Bronchial epithelial cell (primary cell): ENCODE measurements around the genes PLEKHH3, CNTNAP1 and COA3.

GRCh38 chr17:42274356-42275204, 1.6 kb downstream of the STAT5B start:
- RRBS, 2 experiments: no CpG with 5 or more reads among the region's 9 CpGs

GRCh38 chr17:42362316-42363284, 25.6 kb downstream of the STAT3 start:
- RRBS, 2 experiments: no CpG with 5 or more reads among the region's 10 CpGs

GRCh38 chr17:42381732-42382242, 6.5 kb downstream of the STAT3 start:
- RRBS, 2 experiments: no CpG with 5 or more reads among the region's 2 CpGs

- RRBS, 2 experiments: no CpG with 5 or more reads among the region's 13 CpGs
Measured at GRCh38 chr17:42544960-42545648, 7.6 kb upstream of the HSD17B1 start.

GRCh38 chr17:42553235-42553864, 627 bp downstream of the HSD17B1 start:
- RRBS, 2 experiments: 83 to 86% methylated on average over 3 of the region's 46 CpGs

DNA sequence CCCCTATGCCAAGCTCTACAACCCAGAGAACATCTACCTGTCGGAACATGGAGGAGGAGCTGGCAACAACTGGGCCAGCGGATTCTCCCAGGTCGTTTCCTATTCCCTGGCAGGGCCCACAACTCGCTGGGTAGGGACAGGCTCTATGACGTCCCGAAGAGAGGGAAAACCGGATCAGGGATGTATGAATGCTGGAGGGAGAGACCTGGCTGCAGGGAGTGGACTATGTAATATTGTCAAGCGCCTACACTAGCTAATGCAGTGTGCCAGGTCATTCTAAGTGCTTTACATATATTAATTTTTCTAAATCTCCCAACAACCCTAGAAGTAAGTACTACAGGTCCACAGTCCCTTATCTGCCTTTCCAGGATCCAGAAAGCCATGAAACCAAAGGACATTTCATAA, 1.0 kb downstream of the TUBG1 start:
- RRBS, 2 experiments: no CpG with 5 or more reads among the region's 8 CpGs

DNA sequence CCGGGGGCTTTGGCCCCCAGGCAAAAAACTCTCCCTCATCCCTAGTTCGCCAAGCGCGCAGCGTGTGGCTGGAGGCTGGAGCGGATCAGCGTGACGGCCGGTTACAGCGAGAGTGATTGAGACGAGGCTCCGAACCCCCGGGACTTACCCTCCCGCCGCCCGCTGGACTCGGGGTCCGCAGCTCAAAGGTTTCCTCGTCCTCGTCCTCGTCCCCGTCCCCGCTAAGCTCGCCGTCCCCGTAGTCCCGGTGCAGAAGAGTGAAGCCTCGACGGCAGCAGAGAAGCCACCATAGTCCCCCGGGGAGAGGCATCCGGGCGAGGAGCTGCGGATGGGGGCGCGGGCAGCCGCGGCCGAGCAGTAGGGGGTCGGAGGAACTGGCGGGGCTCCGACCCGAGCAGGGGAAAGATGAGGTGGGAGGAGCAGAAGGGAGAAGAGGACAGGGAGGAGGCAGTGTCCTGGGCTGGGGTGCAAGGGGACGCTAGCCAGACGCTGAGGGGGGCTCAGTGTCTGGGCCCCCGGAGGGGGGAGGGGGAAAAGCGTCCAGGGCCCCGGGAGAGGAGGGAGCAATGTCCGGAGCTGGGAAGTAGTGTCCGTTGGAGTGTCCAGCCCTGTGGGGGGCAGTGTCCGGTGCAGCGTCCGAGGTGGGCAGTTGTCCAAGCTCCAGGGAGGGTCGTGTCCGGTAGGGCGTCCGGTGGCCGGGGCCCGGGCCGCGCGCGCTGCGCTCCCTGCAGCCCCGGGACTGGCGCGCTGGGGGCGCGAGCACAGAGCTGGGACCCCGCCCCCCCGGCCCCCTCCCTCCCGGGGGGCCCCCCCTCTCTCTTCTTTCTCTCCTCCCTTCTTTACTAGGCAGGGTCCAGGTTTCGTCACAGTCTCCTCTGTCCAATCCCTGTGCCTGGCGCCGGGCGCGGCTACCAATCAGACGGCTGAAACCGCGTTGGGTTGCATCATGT, at the start of gene PLEKHH3:
Gene PLEKHH3, minus strand, starts transcription at position 741 of the 950 bp plus-strand sequence.
- RRBS, 2 experiments: 1 to 2% methylated on average over 30 to 35 of the region's 79 CpGs

DNA sequence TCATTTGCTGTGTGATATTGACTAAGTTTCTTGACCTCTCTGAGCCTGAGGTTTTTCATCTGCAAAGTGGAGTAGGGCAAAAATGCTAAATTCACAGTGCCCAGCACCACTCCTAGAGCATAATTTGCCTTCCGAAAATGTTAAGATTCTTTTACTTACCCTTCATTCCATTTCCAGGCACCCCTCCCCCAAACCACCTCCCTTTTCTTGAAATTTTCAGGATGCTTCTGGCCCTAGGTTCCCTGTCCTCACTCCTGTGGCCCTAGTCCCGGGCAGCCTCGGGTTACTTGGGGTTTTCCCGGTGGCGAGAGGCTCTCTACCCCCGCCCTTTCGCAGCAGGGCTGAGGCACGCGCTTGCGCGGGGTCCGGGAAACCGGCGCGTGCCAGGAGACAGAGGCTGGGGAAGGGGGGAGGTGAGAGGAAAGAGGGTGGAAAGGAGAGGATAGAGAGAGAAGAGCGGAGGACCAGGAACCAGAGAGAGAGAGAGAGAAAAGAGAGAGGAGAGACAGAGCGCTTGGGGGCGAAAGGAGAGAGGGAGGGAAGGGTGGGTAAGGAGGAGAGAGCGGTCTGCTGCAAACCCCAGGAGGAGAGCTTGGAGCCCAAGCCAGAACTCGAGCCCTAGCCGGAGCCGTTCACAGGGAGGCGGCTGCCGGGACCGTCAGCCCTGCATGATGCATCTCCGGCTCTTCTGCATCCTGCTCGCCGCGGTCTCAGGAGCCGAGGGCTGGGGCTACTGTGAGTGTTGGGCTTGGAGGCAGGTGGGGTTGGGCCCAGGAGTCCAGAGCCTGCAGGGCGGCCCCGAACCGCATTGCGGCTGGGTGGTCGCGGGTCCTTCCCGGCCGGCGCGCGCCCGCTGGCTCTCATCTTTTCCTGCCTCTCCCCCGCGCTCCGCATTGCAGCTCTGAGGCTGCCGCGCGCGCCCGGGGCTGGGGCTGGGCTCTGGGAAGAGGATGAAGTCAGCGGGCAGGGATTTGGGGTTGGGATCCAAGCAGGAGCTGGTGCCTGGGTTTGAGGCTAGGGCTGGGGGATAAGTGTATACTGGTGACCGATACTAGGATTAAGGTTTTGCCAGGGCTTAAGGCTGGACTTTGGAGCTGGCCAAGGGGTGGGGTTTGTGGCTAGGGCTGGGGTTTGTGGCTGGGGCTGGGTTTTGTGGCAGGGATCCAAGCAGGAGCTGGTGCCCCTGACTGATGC, at the start of gene CNTNAP1:
Gene CNTNAP1, plus strand, starts transcription at position 370 of the 1,194 bp plus-strand sequence.
- RRBS, 2 experiments: under 1 to 3% methylated on average over 20 of the region's 52 CpGs

GRCh38 chr17:42720221-42720672, 24.6 kb downstream of the EZH1 start:
- RRBS, 2 experiments: no CpG with 5 or more reads among the region's 5 CpGs

DNA sequence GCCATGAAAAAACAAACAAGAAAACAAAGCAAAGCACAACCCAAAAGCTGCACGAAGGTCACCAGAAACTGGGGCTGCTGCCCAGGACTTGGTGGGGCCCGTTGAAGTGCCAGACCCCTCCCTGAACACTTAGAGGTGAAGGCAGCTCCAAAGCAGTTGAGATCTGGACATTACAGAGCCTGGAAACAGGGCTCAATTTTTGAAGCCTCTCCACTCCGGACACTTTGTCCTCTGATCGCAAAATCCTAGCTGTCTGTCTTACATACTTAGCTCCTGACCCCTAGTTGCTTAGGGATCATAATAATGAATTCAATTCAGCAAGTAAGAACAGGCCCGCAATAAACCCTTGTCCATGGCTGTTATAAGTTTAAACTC, 4.8 kb upstream of the EZH1 start:
- RRBS, 2 experiments: no CpG with 5 or more reads among the region's 5 CpGs

- RRBS, 2 experiments: no CpG with 5 or more reads among the region's 11 CpGs
Measured at GRCh38 chr17:42789818-42790731, 8.4 kb downstream of the COA3 start.

DNA sequence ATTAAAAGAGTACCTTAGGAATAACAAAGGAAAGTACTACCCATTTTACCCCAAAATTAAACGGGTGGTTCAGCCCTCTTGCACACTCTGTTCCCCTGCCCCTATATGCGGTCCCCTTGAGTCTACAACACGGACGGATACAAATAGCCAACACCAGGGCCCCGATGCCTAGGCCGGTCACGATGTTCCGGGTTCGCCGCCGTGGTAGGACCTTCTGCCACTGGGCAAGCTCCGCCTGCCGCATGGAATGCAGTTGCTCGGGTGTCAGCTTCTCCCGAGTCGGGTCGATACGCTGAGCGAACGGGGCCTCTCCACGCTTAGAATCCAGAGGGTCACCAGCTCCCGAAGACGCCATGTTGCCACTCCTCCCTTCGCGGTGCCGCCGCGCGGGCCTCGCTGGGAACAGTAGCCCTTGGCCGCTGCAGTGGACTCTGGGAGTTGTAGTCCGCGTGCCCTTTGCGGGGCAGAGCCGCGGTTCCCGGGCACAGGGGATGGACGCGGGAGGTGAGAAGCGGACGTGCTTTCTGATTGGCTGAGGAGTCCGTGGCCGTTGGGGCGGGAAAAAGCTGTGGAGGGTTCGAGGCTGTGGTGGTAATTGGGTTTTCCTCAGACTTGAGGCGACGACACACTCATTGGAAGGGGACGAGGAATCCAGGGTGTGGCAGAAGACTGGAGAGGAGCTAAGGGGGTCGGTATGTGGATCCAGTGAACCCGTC, at the start of gene COA3:
Gene COA3, minus strand, starts transcription at position 378 of the 716 bp plus-strand sequence.
- RRBS, 2 experiments: no CpG with 5 or more reads among the region's 50 CpGs

GRCh38 chr17:42806718-42806959, 8.0 kb downstream of the CNTD1 start:
- RRBS, 2 experiments: no CpG with 5 or more reads among the region's 1 CpG

DNA sequence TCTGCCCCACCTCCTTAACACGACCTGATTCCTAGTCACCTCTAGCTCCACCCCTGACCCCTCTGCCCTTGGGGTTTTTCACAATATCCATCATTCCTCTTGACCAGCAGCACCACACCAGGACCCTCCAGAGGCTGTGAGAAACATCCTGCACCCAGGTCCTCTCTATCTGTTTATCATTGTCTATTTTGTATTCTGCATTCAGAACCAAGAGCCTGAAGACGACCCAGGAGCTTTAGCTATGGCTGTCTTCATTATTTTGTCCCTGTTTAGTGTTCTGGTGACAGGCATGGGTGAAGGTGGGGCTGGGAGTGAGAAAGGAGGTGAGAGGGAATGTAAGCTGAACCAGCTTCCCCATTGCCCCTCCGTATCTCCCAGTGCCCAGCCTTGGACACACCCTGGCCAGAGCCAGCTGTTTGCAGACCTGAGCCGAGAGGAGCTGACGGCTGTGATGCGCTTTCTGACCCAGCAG, 16.1 kb downstream of the AOC3 start:
- RRBS, 2 experiments: no CpG with 5 or more reads among the region's 6 CpGs

DNA sequence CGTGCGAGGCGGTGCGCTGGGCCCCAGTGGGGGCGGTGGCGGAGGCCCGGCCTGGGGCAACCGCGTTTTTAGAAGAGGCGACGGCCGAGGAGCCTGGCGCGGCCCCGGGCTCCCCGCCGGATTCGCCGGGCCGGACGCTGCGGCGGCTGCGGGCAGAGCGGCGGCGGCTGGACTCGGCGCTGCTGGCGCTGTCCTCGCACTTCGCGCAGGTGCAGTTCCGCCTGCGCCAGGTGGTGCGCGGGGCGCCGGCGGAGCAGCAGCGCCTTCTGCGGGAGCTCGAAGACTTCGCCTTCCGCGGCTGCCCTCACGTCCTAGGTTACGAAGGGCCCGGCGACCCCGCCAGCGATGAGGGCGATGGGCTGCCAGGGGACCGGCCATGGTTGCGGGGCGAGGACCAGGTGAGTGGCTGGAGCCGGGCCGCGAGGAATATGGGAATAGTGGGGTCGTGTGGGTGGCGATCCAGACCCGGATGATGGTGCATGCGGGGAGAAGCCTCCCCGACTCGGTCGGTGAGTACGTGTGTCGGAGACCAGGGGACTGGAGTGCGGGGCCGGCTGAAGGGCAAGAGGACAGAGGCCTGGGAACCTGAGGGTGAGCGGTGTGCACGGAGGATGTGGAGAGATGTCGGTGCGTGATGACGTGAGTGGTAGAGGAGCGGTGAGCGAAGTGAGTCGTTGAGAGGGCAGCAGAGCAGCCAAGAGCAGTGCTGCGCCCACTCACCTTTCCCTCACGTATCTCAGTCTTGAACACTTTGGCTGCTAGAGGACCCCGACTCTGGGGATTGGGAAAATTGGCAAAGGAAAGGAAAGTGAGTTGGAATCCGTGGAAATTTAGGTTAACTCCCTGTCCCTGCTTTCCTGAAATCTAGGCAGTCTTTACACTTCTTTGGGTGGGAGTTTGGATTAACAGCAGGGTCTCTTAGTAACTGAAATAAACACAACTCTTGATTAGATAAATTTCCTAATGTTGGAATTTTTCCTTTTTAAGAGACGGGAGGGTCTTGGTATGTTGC, 618 bp downstream of the RUNDC1 start:
- RRBS, 2 experiments: 1 to 2% methylated on average over 36 of the region's 83 CpGs

- RRBS, 2 experiments: no CpG with 5 or more reads among the region's 6 CpGs
Measured at GRCh38 chr17:42999479-43000193, 1.4 kb downstream of the RPL27 start.

- RRBS, 2 experiments: no CpG with 5 or more reads among the region's 2 CpGs
Measured at GRCh38 chr17:43010738-43011218, 4.2 kb downstream of the IFI35 start.

- RRBS, 2 experiments: no CpG with 5 or more reads among the region's 12 CpGs
Measured at GRCh38 chr17:43011817-43012348, 5.3 kb downstream of the IFI35 start.

DNA sequence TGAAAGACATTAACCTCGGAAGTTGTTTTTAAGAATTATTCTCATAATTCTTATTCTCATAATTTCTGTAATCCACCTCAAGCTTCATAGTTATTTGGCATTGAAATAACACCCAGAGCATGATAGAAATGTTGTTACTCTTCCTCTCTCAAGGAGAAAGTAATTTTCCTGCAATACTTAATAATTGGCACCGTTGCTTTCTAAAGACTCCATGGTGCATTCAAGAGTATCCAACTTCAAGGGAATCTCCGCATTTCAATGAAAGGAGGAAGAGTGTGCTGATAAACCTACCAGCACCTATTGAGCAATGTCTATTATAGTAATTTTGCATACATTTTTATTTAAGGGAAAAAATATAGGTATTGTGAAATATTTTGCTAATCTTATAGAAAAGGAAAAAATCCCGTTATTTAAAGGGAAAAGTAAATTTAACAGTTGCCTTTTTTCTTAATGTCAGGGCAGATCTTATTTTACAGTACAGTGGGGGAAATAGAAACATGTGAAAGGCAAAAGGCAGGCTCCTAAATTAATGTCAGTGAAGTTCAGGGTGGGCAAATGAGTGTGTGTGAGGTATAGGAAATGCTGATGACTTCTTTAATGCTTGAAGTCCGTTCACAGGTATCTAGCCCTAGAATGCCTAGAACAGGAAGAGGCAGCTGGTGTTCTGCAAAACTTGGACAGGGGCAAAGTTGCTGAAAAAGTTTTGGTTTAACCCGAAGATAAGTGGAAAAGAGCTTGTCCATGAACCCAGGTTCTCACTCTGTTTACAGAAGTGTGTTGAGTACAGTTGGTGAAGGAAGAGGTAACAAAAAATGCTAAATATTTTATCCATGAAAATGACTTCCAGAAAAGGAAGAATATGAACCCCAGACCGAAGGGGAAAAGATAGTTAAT, 975 bp upstream of the TMEM106A start:
- RRBS, 2 experiments: no CpG with 5 or more reads among the region's 7 CpGs